Umbilical cord (tissue), 2 donors: ENCODE data around the gene EFNB2.

GRCh38 chr13:99925990-99927138 lies 45.2 kb downstream of the ZIC5 start:
- RAMPAGE, long total RNA, result no peak

GRCh38 chr13:99970742-99970977 lies 907 bp downstream of the ZIC5 start:
- RAMPAGE, long total RNA, result no peak

DNA sequence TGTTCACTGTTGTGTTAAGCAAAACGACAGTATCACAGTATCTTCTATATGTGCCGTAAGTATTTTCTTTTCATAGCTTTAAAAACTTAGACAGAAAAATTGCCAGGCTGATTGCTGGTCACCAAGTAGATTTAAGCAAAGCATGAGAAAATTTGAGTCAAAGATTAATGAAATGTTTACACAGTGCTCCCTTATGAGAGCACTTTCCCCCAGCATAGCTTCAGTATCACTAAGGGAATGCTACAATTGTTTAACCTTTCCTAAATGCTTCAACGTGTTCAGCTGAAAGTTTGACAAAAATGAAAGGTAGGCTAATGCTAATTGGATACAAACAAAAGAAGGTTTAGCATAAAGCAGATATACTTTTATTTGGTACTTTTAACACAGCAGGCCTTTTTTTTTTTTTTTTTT lies 23.3 kb downstream of the PCCA start:
- RAMPAGE, long total RNA, result no peak

DNA sequence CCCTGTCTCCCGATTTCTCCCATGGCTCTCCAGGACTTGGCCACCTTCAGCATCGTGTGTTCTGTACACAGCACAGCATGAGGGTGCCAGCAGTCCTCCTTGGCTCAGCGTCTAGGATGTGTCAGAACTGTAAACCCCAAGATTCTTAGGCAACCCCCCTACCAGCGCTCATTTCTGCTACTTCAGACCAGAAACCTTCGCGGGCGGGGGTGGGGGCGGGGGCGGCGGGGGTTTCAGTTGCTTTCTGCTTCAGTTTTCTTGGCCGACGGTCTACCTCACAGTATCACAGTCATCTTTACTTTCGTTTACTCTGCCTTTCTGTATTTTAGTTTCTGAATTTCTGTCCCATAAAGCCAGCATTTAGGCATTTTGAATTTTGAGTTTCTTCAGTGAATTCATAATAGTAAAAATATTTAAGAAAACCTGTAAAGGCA lies 82.4 kb downstream of the GGACT start:
- RAMPAGE, long total RNA, result no peak

DNA sequence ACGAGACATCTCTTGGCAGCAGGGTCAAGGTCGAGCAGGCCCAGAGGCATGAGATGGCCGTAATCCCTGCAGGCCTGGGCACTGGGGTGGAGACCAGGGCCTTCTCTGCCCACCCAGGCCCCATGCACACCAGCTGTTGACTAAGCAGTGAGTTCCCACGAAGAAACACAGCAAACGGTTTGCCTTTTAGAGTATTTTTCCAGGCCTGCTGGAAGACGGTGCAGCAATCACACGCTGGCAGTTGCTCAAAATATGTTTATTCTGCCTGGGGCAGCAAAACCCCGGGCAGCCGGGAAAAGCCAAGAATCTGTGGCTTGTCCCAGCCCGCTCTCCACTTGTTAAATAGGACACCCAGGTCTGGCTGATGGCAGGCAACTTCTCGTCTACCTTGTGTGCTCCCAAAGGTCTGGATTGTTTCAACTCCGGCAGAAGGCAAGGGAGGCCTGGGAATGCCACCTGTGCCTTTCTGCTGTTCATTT lies 40.8 kb downstream of the GGACT start:
- RAMPAGE, long total RNA, result no peak

- RAMPAGE, long total RNA, result no peak
Observed at GRCh38 chr13:100877705-100878125, 203.1 kb upstream of the TMTC4 start.

- RAMPAGE, long total RNA, result no peak
Observed at GRCh38 chr13:102400516-102401213, 196.1 kb upstream of the TPP2 start.

DNA sequence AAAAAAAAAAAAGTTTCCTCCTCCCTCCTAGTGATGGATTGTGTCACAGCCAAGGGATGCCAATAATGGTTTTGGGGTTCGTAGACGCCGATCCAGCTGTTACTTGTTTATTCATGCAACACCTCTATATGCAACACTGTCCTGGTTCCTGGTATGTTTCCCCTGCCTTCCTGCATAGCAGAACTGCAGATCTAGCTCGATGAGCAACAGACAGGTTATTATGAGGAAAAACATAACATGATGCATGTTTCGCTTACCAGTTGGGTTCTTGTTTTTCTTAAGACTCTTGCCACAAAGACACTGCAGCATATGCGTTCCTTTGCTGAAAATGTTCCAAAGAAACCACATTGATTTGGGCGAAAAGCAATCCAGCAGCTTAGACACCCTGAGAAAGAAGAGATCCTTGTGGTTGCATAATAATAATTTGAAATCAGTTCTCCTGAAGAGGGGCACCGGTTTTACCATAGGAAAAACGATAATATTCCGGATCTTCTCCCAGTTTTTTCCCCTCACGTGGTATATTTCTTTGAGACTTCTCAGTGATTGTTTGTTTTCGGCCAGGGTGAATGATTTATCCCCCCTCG lies 195.5 kb upstream of the TPP2 start:
- RAMPAGE, long total RNA, result no peak

- RAMPAGE, long total RNA, result no peak
Observed at GRCh38 chr13:102621369-102622049, 24.7 kb downstream of the TPP2 start.

DNA sequence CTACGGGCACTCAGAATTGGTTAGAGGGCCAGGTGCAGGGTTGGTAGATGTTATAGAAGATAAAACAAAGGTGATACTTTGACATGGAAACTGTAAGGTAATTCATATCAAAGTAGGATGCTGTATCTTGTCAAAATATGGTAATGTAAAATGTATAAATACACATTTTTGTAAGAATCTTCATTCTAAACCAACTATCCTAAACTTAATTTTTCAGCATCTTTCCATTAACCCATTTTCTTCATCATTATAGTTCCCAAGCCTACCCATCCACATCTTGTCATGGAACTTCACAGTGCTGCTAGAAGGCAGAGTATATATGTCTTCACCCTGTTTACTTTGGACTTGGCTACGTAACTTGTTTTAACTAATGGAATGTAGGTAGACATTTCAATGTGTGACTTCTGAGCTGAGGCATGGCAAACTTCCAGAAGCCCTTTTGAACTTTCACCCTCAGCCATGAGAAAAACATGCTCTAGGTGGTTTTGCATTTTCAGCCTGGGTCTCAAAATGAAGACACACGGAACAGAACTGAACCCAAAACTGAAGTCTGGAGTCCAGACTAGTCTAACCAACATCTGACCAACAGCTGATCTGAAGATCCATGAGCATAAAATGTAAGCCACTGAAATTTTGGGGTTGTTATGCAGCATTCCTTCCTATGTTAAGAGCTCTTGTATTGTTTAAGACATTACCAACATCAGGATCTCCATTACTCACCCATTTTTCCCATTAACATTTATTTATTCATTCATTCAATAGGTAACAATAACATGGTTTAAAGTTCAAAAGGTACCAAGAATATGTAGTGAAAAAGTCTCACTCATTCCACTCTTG lies 3.1 kb downstream of the TEX30 start:
- RAMPAGE, long total RNA, result no peak

DNA sequence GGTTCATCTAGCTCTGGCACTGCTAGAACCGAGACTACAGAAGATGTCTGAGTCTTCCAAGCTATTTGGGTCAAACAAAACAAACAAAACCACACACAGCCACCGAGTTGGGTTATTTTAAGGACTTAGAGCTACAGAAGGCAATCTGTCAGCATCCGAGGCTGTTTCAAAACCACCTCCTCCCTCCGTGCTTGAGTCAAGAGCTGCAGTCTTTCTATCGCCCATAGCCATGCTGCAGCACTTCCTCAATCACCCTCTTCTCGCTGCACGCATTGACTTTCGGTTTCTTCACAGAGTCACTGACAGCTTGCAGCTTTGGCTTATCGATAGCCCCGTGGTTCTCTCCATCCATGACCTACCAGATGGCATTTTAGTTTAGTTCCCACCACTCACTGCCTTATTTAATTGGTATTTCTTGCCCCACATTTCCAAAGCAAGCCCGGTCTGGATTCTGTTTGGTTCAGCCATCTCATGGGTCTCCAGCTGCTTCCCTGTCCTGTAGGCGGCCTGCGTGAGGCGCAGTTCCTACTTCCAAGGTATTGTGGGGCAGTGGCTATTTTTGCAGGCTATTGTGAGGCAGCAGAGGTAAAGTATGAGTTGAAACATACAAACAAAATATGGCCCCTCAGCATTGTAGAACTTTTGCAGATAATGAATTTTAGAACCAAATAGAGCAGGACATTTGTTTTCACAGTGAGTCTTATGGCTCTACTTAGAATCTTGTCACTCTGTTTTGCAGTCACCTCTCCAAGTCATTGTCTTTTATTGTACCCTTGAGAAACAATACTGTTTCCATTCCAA lies 325.9 kb upstream of the DAOA start:
- RAMPAGE, long total RNA, result no peak

GRCh38 chr13:106156414-106157081 lies 378.9 kb downstream of the EFNB2 start:
- RAMPAGE, long total RNA, result no peak

DNA sequence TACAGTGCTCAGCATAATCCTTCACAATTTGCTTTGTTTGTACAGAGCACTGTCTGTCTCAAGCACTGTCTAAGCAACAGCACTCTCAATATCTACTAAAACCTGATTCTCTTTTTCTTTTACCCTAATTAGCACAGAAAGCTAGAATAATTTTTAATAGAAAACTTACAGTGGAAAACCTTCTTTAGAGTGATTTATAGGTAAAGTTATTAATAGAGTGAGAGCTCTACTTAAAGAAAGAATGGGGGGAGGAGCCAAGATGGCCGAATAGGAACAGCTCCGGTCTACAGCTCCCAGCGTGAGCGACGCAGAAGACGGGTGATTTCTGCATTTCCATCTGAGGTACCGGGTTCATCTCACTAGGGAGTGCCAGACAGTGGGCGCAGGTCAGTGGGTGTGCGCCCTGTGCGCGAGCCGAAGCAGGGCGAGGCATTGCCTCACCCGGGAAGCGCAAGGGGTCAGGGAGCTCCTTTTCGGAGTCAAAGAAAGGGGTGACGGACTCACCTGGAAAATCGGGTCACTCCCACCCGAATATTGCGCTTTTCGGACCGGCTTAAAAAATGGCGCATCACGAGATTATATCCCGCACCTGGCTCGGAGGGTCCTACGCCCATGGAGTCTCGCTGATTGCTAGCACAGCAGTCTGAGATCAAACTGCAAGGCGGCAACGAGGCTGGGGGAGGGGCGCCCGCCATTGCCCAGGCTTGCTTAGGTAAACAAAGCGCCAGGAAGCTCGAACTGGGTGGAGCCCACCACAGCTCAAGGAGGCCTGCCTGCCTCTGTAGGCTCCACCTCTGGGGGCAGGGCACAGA lies 322.0 kb downstream of the EFNB2 start:
- RAMPAGE, long total RNA, result no peak

GRCh38 chr13:106344103-106344643 lies 191.3 kb downstream of the EFNB2 start:
- RAMPAGE, long total RNA, result no peak

DNA sequence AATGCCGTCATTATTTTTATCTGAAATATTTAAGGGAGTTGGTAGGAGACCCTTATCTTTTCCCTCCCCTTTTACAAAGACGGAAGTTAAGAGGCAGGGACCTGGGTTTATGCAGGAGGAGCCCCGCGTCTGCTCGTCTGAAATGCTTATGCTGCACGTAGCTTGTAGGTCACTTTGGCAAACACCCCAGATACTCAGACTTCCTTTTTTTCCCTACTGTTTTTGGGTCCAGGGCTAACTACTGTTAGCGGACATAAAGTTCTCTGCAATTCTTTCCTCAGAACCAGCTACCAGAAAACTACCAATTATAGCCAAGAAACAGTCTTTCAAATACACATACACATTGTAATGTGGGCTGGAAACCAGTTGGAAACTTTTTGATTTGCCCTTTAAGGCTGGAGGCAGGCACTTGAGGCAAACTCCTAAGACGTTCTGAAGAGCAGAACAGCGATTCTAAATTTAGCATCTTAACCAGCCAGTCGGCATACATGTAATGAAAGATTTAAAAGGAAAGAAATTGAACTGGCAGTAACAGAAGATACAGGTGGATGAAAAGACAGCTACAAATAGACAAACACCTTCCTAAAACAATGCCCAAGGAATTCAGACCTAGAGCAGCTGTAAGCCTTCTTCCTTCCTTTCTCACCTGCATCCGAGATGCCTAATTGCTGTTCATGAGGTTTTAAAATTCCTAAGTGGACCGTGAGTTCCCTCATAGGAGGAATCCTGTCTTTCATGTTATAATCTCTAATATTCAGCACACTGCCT lies 50.6 kb downstream of the EFNB2 start:
- RAMPAGE, long total RNA, result no peak

GRCh38 chr13:106535323-106536276 lies at the start of gene EFNB2:
EFNB2 (minus strand) TSS chr13:106535662.
- RAMPAGE, long total RNA, result no peak

- RAMPAGE, long total RNA, result no peak
Observed at GRCh38 chr13:106568195-106568412, 167 bp upstream of the ARGLU1 start.

DNA sequence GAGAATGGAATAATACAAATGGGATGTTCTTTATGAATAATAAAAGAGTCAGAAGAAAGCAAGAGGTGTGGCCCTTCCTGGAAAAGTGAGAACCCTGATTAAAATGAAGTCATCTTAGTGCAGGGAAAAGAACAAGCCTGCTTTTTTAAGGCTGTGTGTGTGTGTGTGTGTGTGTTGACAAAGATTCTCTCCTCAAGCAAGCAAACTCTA lies 18.8 kb upstream of the ARGLU1 start:
- RAMPAGE, long total RNA, result no peak

DNA sequence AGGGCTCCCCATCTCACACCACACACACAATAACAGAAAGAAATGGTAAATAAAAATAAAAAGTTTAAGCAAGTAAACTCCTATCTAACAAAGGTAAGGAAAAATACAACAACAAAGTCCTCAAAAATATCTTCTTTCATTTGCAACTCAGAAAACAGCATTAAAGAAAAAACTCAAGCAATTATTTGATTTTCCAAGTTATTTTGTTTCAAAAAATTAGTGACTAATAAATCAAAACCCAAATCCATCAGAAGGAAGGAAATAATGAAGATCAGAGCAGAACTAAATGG lies 213.6 kb downstream of the NALF1 start:
- RAMPAGE, long total RNA, result no peak

DNA sequence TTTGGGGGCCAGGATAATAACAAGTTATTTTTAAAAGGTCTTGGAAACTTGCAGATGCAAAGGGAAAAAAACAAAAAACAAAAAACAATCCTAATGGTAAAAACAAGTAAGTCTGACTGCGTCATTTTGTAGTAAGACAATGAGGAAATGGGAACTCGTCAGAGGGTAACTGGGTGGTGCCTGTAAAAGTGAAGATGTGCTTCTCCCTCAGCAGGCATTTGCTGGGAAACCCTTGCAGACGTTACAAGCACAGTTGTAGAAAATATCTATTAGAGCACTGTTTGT lies 2.2 kb upstream of the TNFSF13B start:
- RAMPAGE, long total RNA, result no peak